AG04449 (cell line): ENCODE data around the genes FAM13C and CCDC6.

GRCh38 chr10:51524770-51525238, 174.6 kb downstream of the CSTF2T start:
- RRBS, result no CpG with 5 or more reads among the region's 3 CpGs

DNA sequence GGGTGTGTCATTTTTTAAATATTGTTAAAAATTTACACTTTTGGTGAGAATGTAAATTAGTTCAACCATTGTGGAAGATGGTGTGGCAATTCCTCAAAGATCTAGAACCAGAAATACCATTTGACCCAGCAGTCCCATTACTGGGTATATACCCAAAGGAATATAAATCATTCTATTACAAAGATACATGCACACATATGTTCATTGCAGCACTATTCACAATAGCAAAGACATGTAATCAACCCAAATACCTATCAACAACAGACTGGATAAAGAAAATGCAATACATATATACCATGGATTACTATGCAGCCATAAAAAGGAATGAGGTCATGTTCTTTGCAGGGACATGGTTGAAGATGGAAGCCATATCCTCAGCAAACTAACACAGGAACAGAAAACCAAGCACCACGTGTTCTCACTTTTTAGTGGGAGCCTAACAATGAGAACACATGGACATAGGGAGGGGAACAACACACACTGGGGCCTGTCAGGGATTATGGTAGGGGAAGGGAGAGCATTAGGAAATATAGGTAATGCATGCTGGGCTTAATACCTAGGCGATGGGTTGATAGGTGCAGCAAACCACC, 90.0 kb downstream of the CSTF2T start:
- RRBS, result no CpG with 5 or more reads among the region's 2 CpGs

GRCh38 chr10:51895058-51895674, 195.8 kb upstream of the CSTF2T start:
- RRBS, result no CpG with 5 or more reads among the region's 4 CpGs

- RRBS, result no CpG with 5 or more reads among the region's 57 CpGs
Measured at GRCh38 chr10:55627862-55629034, 732.8 kb downstream of the ZWINT start.

DNA sequence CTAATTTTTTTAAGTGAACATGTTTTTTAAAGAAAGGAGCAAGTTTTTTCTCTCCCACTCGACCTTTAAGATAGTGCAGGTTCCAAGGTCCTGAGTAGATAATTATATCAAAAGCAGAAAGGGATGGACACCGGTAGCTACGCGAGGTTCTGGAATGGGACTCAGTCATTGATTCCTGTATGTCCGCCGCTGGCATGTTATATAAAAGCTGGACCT, 495 bp upstream of the CISD1 start:
- RRBS, result no CpG with 5 or more reads among the region's 6 CpGs

DNA sequence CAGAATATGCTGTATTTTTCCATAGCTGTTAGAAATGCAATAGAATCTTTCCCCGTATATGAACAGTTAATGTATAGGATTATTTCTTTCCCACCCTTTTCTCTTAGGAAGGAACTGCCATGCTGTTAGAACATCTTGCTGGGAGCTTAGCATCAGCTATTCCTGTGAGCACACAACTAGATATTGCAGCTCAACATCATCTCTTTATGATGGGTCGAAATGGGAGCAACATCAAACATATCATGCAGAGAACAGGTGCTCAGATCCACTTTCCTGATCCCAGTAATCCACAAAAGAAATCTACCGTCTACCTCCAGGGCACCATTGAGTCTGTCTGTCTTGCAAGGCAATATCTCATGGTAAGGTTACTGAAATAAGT, 276.9 kb downstream of the BICC1 start:
- RRBS, result no CpG with 5 or more reads among the region's 3 CpGs

DNA sequence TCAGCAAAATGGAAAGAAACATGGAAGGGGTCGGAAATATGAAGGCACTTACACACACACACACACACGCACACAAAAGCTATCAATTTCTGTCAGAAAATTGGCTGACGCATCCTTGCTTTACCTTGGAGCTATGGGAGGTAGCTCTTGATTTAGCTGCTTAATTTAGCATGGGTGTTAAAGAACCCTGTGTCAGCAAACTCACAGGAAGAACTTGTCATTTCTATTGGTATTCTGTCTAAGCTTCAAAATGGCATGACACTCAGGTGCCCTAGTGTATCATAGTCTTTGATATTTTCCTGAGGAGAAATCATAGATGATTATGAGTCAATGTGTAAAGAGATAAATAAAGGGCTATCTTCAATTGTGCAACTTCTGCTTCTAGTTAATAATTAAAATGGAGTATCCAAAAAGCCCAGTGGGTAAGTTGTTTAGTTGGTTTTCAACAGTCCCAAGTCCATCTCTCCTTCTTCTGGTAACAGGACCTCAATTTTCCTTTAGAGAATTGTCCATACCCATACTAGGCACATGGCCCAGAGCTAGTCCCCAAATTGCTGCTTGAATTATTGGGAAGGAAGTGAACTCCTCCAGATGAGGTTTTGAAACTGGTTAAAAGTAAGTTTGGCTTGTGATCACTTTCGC, 169.1 kb upstream of the PHYHIPL start:
- RRBS, result no CpG with 5 or more reads among the region's 4 CpGs

- RRBS, result no CpG with 5 or more reads among the region's 1 CpG
Measured at GRCh38 chr10:59322762-59323342, 39.5 kb downstream of the FAM13C start.

- RRBS, result 2% methylated on average over 17 of the region's 45 CpGs
Measured at GRCh38 chr10:59362344-59363552, at the start of gene FAM13C. Gene FAM13C, minus strand, starts transcription at chr10:59362549.

GRCh38 chr10:59623587-59624102, 86.0 kb downstream of the SLC16A9 start:
- RRBS, result no CpG with 5 or more reads among the region's 9 CpGs

DNA sequence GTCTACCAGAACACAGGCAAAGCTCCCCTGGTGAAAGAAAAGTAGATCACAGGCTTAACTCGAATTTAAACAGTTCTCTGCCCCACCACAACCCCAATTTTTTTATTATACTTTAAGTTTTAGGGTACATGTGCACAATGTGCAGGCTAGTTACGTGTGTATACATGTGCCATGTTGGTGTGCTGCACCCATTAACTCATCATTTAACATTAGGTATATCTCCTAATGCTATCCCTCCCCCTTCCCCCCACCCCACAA, 31.9 kb upstream of the MRLN start:
- RRBS, result no CpG with 5 or more reads among the region's 2 CpGs

DNA sequence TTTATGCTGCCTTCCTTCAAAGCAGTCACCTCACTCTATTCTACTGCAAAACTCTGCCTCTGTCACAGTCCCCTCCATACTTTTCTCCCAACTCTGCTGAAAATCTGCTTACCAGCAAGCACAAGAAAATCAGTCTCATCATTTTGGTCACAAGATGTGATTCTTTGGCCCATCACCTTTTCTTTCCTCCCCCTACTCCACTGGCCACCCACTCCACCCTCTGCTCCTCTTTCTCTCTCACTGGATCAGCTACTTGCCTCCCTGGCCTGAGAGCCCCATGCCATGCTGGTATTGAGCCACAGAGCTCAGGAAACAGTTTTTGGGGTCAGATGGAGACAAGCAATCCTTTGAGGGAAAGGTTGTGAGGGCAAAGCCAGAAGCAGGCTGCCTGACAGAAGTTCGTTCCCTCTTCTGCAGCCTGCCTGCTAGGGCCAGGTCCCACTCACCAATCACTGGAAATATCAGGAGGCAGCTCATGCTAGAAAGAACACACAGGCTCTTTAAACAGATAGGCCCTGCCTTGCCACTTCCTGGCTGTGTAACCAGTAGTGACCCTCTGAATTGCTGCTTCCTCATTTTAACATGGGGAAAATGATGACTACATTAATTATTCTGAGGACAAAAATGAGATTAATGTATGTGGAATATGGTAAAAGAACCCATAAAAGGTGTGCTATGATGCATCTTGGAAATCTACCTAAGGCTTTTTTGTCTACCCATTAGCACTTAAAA, 50.3 kb upstream of the MRLN start:
- RRBS, result no CpG with 5 or more reads among the region's 1 CpG

DNA sequence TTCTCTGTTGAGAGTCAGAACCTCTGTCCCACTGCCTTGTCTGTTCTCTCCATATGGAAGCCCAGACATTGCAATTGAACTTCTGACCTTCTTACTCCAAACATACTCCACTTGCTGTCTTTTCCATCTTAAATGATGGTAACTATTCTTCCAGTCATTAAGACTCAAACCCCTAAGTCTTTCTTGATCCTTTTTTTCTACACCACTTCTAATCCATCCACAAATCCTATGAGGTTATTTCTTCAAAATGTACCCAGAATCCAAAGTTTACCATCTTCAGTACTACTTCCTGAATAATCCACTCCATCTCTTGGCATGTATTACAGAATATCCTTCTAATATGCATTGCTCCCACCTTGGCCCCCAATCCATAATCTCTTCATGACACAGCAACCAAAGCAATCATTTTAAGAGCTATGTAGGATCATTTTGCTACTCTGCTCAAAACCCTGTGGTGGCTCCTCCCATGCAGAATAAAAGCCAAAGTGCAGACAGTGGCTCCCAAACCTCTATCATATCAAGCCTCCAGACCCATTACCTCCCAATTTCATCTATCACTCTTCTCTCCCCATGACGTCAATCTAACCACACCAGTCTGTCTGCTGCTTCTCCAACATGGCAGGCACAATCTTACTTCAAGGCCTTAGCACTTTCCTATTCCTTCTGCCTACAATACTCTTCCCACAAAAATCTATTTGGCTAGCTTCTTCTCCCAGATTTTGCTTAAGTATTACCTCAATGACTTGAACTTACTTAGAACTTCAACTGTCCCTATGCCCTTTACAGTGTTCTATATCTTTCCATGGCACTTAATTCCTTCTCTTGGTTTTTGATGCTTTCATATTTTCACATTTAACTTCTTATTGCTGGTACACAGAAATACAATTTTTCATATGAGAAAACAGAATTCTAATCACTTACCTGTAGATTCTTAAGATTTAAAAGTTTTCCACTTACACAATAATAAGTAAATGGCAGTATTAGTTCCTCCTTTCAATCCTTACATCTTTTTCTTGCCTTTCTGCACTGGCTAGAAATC, 65.5 kb downstream of the CCDC6 start:
- RRBS, result no CpG with 5 or more reads among the region's 1 CpG

GRCh38 chr10:59868272-59869259, 37.8 kb downstream of the CCDC6 start:
- RRBS, result no CpG with 5 or more reads among the region's 11 CpGs

DNA sequence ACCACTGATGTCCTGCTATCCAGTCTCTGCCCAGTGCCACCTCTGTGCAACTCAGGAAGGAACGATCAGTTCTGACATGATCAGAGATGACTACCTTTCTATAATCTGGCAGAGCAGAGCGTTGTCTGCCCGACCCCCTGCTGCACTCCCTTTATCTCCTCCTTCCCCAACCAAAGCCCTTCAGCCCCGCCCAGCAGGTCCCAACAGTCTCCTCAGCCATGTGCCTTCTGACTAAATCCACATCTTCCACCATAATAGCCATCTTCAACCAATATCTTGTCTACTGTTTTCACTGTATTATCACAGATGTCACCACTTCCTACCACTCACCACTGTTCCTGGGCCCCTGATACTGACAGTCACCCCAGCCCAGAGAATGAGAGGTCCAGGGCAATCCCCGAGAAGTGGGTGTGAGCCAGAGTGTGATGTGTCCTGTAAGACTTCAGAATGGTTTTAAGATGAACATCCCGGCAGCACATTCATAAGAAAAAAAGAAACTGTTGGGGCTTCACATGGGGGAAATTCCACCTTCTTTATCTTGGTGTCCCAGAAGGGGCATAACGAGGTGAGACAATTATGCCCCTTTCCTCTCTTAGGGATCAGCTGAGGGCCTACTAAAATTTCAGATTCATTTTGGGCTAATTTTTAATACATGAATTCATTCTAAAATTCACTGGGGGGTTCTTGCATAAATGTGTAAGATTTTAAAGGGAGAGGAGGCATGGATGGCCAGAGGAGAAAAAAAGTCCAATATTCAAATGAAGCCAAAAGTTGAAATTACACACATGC, 25.3 kb downstream of the CCDC6 start:
- RRBS, result no CpG with 5 or more reads among the region's 7 CpGs

DNA sequence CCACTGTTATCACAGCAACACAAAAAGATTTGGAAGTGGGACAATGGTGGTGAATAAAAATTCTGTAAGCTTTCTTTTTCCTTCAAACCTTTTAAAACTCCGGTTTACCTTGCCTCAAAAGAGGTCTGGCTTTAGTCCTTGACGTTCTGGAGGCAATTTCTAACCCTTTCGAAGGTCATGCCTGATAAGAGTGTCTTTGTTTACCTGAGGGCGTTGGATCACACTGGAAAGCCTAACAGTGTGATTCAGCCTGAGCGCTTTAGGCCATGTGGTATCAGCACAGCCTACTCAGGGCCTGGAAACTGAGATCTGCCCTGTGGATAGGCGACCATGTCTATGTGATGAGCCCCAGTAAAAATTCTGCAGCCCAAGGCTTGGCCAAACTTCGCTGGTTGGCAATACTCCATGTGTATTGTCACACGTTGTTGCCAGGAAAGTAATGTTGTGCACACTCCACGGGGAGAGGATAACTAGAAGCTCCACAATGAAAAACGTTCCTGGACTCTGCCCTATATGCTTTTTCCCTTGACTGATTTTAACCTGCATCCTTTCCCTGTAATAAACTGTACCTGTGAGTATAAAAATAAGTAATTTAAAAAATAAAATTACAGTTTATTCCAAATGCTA, 10.7 kb downstream of the CCDC6 start:
- RRBS, result no CpG with 5 or more reads among the region's 10 CpGs

DNA sequence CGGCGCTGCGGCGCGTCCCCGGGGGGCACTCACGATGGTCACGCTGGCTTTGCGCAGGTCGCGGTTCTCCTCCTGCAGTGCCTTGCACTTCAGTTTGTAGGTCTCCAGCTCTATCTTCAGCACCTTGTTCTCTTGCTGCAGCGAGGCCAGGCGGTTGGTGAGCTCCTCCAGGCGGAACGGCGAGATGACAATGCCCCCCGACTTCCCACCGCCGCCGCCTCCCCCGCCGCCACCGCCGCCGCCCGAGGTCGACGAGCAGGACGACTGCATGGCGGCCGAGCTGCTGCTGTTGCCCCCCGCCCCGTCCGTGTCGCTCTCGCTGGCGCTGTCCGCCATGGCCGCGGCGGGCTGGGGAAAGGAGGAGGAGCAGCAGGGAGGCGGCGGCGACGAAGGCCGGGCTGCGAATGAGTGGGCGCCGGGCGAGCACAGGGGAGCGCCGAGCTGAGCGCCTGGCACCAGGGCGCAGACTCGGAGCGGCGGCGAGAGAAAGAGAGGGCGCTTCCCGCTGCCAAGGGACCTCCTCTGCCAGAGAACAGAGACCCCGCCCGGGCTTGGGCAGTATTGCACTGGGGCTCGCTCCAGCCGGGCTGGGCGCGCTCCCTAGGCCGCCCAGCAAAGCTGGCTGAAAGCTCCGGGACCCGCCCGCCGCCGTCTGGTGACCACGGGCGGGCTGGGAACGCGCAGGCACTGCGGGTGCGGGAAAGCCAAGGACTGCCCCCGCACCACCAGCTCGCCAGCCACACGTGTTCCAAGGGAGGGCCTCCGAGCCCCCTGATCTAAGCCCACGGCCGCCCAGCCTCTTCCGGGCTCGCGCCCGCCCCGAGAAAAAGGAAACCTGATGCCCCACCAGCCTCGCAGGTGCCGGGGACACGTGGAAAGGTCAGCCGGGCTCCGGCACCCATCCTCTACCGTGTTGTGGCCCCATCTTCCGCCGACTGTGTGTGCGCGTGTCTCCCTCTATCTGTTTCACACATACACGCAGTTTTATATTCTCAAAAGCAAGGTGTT, at the start of gene CCDC6:
Gene CCDC6, minus strand, starts transcription at position 468 of the 1,008 bp plus-strand sequence.
- RRBS, result 2% methylated on average over 20 of the region's 100 CpGs

DNA sequence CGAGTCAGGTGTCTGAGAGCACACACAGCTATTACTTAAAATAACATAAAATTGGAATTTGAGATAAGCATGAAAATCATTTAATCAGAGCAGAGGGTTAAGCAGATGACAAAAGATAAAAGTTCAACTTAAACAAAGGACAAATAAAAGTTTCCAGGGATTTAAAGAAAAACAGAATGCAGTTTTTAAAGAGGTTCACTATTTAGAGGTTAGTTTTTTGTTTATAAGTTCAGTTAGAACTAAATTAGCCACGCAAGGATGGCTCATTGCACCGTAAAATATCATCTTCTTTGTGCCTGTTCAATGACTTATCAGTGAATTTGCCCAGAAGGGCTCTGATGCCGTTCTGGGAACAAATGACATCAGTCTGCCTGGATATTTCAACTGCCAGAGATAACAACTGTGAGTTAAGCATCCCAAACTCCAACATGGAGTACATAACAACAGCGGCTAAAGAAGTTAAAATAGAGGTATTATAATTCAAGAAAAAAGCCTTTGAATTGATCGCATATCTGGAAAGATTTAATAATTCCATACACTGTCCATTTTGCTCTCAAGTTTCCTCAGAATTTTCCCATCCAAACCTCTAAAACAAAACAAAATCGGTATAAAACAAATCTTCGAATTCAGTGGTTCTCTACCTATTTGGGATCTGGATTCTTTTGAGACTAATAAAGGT, 107.7 kb downstream of the ANK3 start:
- RRBS, result no CpG with 5 or more reads among the region's 8 CpGs

DNA sequence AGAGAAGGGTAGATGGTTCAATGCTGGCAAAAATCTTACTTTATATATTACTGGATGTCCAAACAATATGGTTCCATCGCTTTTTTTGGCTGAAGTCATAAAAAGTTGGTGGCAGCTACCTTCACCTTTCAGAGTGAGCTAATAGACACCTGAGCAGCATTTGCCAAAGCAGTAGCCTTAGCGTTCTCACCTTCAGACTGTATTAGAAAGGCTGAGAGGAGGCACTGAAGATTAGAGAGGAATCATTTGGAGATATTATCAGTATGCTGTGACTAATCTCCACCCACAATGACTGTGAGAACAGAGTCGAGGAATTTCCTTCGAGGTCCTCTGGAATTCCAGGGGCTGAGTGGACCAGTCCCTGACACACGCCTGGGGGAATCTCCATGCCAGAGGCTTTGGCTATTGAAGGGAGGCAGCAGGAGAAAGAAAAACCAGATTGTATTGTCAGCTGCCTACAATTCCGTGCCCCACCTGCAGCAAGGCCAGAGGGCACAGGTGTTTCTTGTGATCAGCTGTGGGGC, 25.0 kb upstream of the ANK3 start:
- RRBS, result no CpG with 5 or more reads among the region's 6 CpGs